Neural progenitor cell (in vitro differentiated cells): ENCODE results near the gene C1orf226.

- RAMPAGE, long total RNA, result no peak
Measured at GRCh38 chr1:161399189-161400252, 31.8 kb upstream of the CFAP126 start.

- RAMPAGE, long total RNA, result no peak
Measured at GRCh38 chr1:161439752-161441042, 65.1 kb upstream of the FCGR2A start.

DNA sequence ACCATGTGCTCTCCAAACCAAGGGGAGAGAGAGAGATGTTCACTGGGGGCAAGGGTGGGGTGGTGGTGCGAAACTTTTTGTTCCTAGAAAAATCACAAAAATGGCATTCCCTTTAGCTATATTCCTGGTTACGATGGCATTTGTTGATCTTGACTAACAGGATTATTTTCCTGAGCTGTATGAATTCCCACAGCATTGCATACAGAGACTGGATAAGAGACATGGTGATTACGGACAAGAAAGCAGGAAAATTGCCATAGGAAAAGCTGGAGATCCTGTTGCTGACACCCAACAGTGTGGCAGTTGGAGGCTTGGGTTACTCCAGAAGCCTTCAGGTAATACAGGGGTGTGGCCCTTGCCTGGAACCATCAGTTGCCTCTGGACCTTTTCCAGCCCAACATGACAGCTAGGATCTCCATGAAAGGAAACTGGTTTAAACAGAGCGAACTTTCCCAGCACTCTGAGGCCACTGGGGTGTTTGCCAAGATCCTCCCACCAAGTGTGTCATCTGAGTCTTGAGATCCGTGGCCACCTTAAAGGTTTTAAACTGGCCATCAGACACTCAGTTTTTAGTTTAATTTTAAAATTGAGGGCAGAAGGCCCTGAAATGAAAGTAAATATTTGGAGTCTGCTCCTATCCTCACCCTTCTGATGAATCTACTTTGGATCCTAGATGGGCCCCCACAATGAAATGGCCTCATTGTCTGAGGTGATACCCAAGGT is 17.9 kb upstream of the FCGR2A start:
- RAMPAGE, long total RNA, result no peak

GRCh38 chr1:161511309-161511785 is 6.1 kb downstream of the FCGR2A start:
- RAMPAGE, long total RNA, result no peak

GRCh38 chr1:161524764-161525921 is 803 bp downstream of the HSPA6 start:
- RAMPAGE, long total RNA, result no peak

DNA sequence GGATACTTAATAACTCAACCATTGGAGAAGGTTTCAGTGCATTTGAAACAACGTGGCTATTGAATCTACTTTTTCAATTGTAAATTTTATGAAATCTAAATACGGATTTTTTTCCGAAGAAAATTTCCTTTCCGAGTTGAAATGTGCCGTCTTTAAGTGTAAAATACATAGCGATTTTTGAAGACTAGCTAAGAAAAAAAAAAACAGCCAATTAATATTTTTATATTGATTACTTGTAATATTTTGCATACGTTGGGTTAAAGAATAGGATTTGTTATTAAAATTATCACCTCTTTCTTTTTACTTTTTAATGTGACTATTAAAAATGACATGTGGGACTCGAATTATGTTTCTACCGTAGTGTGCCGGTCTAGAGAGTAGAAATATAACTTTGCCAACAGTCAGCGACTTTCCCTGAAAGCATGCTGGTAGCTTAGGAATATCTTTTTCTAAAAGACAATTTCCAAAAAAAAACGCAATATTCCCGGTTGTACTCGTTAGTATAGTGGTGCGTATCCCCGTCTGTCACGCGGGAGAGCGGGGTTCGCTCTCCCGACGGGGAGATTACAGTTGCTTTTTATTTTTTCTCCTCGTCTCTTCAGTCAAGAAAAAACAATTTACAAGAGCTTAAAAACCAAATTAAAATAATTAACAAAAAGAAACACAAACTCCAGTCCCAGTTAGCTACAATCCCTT is 7.4 kb downstream of the HSPA6 start:
- RAMPAGE, long total RNA, result no peak

DNA sequence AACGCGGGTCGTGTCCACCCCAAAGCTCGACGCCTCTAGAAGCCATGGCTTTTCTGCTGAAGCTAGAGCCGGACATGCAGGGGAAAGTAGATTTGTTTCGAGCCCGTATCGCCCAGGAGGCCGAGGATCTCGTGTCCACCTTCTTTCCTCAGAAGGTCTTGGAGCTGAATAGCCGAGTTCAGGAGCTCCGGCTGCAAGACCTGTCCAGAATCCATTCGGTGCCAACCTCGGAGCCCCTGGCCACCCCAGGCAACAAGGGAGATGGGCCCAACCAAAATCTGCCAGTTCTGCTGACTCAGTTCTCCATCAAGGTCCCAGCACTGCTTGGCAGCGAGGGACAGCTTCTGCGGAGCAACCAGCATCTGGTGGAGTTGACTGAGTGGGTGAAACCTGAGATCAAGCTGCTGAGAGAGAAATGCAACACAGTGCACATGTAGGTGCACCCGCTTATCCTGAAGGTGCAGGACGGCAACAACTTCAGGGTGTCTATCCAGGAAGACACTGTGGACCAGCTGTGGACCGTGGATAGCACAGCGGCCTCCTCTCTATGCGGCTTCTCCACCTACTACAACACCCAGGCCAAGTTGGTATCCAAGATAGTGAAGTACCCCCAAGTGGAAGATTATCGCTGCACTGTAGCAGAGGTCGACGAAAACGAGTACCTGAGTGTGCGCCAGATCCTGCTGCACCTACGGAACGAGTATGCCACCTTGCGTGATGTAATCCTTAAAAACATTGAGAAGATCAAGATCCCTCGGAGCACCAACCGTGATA is 125.0 kb downstream of the ATF6 start:
- RAMPAGE, long total RNA, result no peak

DNA sequence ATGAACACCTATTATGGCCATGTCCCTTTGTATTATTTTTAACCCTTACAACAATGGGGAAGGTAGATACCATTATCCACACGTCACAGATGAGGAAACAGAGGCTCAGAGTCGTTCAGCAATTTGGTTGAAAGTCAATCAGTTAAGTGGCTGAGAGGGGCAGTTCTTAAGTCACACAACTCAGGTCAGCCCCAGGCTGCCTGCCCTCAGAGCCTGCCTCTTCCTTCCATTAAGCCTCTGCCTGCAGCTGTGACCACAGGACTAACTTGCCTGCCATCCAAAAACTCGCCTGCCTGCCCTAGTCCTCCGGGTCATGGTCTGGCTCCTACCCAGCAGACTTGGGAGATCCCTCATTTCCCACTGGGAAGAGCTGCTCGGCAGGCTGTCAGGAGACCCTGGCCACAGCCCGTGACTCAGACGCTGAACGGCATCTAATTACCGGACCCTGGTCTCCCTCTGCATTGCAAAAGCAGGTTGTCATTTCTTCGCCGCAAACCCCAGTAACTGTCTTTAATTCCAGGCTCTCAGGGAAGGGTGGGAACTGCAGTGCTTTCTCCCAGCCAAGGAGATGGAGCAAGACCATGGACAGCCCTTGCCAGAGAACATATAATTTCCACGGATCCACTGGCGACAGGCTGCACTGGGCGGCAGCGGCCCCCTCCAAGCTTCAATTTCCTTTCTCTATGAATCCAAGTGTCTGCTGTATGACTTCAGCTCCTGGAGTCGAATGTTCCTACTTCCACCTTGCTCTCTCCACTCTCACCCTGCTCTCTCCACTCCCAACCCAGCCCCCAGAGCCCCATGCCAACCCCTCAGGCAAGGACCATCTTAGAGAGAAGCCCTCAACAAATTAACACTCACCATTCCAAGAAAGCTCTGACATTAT is 20.5 kb downstream of the OLFML2B start:
- RAMPAGE, long total RNA, result no peak

DNA sequence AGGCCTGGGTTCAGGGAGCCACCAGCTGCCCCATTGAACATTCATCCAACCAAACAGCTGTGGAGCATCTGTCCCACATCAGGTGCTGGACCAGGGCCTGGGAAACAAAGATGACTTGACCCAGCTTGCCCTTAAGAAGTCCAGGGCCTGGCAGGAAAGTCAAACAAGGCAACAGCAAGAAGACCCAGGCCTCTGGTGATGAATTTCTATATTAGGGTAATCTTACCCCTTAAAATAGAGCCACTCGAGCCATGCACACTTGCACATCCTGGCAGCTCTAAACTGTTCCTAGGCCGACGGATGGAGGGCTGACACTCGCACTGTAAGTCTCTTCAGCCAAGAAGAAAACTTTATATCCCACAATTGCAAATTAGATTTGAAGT is 12.1 kb downstream of the OLFML2B start:
- RAMPAGE, long total RNA, result no peak

GRCh38 chr1:162081028-162081631 is 11.6 kb downstream of the NOS1AP start:
- RAMPAGE, long total RNA, result no peak

DNA sequence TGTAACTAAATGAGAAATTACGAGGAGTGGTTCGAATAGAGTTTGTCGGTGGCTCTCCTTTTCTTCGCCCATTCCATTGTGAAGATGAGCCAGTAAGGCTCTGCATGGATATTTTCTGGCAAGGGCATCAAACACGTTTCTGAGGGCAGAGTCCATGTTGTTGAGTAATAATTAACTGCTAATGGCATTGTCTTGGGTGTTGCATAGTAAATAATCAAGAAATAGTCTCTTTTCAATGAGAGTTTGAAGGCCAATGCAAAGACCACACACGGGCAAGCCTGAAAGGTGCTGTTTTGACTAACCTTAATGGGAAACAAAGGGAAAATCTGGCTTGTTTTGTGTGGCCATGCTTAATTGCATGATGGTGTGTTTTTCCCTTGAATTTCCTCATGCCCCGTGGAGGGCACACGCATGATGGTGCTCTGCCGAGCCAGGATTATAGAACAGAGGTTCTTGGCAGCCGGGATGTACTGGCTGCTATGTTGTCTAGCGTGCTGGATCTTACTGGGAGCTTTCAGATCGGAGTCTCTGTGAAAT is 127.5 kb downstream of the NOS1AP start:
- RAMPAGE, long total RNA, result no peak

DNA sequence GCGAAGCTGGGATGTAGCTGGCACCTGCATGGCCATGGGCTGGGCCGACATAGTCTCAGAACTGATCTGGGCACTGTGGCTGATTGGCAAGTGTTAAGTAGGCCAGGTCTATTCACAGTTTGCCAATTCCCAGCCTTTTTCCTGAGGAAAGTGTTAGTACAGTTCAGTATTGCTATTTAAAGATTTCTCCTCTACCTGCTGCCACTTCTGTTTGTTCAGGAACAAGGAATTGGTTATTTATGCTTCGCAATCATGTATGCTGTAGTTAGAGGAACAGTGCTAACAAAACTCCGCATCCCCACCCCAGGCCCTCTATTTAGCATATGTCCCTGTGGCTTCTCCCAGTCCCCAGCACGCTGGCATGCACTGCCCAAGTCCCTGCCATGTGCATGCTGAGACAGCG is 16.3 kb downstream of the SPATA46 start:
- RAMPAGE, long total RNA, result no peak

DNA sequence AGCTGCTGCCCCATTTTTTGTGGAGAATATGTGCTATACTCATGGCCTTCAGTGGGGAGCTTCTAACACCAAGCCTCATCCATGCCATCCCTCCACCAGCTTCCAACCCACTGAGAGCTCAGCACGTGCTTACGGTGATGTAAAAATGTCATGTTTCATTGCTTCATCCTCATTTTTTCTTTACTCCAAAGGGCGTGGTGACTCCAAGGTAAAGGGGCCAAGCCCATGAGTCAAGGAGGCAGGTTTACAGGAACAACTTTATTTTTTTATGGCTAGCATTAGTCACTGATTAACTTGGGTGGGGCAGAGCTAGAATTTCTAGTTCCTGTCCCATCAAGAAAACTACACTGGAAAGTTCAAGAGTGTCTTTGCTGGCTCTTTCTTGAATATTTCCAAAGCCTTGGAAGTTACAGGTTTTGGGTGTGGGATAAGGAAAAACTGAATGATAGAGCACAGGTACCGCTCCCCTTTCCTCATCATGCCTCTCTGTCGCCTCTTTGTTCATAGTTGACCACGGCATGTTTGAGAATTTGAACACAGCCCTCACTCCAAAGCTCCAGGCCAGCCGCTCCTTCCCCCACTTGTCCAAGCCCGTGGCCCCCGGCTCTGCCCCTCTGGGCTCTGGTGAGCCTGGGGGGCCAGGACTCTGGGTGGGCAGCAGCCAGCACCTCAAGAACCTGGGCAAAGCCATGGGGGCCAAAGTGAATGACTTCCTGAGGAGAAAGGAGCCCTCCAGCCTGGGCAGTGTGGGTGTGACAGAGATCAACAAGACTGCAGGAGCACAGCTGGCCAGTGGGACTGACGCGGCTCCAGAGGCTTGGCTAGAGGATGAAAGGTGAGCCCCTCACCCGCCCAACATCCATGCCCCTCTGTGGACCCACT is at the start of gene C1orf226:
Gene C1orf226 (plus strand): TSS at position 345 of the 882 bp plus-strand sequence.
- RAMPAGE, long total RNA, result no peak

DNA sequence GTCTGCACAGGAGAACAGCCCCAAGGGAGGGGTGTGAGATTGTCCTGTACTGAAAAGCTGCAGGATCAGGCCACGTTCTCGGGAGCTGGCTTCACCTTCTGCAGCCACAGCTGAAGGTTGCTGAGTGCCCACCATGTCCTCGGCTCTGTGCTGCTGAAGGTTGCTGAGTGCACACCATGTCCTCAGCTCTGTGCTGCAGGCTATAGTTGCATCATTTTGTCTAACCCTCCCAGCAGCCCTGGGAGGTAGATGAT is 692 bp downstream of the C1orf226 start:
- RAMPAGE, long total RNA, result no peak

DNA sequence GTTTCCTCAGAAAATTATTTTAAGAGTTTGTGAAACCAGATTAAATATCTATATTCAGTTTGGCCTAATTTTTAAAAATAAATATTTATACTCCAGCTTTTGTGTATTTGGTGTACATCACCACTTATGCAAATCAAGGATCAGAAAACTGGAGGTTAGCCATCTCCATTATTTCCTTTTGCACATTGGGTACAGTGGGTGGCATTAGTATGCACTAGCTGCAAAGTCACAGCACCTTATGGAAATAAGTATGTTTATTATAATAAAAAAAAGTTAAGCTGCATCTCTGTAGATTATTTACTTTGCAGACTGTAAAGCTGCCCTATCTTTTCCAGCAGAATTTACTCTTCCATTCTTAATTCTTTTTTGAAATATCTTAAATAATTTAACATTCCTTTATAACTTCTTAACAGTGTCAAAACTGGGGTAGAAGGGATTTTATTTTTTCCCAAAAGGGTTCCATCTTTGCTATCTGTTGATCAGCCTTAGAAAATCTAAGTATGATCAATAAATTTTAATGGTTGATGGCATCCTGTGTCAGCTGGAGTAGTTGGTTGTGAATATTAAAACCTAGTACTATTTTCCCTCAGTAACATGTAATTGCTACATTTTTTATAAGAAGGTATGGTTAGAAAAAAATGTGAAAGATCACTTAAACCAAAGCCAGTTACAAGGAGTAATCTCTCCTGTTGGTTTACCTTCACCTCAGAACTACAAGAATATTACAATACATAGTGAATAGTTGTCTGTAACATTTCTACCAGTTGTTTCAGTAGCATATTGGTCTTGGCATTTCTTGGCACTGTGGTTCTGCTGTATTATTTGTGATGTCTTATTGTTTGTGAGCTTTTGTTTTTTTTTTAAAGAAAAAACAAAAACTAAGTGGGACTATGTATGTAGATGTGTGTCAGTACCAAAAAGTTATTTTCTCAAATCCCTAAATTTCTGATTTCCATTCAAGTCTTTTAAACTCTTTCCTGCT is 31.1 kb downstream of the UHMK1 start:
- RAMPAGE, long total RNA, result no peak

DNA sequence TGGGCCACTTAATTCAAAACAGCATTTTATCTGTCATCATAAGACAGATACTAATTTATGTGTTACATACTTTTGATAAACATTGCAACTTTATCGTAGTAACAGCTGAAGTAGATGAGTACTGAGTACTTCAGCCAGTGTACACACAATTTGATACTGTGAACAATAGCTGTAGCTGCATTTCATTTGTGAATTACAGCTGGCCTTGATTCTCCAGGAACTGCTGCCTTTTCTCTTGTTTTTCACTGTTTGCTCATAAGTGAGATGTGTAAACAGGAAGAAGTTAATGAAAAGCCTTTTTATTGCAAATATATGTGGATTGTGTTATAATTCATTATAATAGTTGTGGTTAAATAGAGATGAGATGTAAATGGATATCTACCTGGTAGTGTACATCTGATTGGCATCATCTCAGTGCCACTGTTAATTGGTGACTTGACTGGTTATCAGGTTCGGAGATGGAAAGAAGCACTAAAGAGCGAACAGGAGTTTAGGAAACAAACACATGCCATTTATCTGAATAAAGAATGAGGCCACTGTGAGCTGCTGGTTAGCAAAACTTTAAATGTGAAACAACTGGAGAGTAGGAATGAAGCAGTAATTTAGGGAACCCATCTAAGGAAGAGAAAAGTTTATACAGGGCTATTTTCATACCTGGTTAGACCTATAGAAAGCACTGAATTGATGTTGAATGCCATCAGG is 10.4 kb downstream of the UAP1 start:
- RAMPAGE, long total RNA, result no peak

DNA sequence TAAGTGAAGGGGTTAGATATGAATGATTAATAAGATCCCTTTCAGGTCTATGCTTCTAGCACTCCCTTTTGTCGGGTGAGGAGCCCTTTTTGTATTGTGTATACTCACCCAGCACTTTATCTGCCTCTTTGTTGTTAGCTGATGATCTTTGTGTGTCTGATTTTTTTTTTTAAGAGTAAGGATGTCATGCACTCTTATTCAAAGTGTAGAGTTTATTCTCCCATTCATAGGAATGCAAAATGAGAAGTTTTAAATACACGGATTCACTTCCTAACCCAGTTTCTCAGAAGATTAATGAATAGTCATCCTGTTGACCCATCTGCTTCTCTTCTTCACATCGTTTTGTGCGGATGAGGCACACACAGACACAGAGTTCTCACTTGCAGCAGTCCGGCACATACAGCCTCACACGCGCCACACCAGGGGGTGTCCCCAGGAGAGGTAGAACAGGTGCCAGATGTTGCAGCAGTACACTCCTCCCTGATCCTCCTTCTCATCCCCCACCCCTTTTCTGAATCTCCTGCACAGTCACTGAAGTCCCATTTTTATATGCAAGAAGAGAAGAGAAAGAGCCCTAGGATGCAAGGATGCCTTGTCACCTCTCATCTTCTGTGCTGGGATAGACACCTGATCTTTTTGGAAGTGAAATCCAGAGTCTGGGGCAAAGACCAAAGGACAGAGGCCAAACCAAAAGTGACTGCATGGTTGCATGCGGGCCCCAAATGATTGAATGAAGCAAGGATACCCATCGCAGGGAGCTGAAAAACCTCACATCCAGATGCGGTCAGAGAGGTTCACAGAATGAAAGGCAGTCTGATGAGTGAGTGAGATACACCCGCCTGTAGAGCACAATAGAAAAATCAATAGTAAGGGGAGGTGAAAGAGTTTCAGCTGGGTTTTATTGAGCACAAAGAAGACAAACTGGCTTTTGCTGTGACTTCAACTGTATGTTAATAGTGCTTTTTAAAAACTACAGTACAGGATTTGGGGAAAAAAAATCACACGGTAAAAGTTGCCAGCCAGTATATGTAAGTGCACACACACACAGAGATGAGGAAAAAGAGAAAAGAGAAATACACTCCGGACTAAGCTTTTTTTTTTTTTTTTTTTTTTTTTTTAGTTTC is 28.8 kb downstream of the PBX1 start:
- RAMPAGE, long total RNA, result no peak

DNA sequence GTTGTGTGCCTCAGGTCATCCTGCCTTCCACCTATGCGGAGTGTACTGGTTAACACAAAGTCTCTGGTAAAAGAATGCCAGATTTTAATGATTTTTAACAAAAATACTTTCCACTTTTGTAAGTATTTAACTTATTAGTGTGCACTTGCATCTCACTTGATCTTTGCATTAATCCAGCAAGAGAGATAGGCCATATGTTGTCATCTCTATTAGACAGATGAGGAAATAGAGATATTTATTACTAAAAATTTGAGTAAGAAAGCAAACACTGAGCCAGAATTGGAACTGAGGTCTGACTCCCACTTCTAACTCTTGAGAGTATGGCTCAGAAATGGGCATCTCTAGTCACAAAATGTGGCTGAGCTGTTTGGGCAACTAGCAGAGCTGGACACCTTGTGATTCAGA is 49.4 kb downstream of the PBX1 start:
- RAMPAGE, long total RNA, result no peak

DNA sequence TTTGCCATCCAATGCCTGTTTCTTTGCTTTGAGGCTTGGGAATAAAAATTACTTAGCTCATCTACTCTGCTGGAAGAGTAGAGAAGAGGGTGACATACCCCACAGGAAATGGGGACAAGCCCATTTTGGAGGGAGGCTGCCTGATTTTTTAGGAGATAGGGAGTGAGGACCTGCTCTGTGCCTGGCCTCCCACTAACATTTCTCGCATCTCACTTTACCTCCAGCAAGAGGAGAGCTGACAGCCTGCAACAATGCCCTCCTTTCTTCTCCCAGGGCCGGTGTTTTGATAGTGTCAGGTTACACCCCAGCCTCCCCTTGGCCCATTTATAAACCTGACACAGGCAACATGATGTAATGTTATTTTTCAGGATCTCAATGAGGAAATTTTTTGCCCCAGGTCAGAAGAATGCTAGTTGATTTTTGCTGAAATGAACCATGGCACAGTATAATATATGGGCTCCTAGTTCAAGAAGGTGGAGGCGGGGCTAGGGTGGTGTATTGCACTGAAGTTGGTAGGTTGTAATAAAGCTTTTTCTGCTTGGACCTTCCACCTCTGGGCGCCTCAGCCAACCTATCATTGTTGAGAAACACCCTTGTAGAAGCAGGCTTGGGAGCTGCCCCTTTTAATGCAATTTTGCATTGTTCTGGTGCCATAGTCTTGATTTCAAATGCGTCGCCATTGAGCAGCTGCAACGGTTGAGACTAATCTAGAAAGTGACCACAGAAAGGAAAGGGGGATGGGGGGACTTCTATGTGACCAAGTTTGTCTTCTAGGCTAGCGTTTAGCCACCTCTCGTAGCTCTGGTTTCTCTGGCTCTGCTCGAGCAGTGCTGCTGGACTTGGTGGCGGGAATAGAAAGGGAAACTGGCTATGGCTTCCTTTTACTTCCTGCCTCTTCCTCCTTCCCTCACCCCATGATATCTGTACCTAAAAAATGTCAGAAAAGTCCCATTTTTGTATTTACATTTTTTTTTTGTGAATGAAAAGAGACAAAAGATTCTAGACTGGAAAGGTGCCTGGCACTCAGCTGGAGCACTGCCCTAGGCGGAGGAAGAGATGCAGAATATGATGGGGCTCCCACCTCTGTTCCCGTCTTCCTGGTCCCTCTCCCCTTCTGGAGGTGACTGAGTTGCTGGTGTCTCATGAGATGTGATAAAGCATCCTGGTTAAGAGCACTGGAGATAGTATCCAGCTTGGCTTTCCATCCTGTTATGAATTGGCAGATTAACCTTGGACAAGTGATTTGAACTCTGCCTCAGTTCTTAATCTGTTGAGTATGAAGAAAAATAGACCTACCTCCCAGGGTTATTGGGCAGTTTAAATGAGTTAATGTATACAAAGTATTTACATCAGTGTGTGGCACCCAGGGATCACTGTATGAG is 53.2 kb downstream of the PBX1 start:
- RAMPAGE, long total RNA, result no peak

DNA sequence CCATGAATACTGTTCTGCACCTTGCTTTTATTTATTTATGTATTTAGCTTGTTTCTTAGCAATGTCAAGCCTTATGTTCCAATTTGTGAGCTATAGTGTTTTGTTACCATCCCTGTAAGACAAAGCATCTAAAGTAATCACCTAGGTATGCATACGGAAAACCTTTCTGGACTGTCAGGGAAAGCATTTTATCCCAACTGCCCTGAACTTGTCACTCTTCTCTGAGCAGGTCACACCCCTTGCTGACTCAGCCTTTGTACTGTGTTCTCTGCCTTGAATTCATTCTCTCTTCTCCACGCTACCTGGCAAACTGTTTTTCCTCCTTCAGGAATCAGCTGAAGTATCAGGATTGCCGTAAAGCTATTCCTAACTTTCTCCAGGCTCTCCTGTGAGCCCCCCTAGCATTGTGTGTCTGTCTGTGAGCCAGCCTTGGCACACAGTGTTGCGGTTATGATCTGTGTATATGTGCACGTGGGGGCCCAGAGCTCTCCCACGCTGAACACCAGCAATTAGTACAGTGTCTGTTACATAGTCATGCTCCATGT is 54.2 kb downstream of the PBX1 start:
- RAMPAGE, long total RNA, result no peak